H7 (cell line): ENCODE measurements around a stretch of chr22.

DNA sequence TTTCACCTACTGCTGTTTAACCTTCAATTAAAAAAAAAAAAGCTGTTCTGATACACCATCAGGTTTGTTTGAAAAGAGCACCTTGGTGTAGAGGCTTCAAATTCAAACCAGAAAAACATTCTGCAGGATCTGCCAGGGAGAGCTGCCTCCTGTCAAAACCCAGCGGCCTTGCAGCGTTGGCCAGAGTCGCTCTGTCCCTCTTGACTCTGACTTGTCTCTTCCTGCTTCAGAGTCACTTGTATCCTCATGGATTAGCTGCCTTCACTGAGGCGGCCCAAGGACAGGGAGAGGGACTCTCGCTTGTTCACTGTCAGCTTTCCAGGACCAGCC, 17.9 kb downstream of the TBC1D22A start:
- RAMPAGE, long total RNA = no peak

DNA sequence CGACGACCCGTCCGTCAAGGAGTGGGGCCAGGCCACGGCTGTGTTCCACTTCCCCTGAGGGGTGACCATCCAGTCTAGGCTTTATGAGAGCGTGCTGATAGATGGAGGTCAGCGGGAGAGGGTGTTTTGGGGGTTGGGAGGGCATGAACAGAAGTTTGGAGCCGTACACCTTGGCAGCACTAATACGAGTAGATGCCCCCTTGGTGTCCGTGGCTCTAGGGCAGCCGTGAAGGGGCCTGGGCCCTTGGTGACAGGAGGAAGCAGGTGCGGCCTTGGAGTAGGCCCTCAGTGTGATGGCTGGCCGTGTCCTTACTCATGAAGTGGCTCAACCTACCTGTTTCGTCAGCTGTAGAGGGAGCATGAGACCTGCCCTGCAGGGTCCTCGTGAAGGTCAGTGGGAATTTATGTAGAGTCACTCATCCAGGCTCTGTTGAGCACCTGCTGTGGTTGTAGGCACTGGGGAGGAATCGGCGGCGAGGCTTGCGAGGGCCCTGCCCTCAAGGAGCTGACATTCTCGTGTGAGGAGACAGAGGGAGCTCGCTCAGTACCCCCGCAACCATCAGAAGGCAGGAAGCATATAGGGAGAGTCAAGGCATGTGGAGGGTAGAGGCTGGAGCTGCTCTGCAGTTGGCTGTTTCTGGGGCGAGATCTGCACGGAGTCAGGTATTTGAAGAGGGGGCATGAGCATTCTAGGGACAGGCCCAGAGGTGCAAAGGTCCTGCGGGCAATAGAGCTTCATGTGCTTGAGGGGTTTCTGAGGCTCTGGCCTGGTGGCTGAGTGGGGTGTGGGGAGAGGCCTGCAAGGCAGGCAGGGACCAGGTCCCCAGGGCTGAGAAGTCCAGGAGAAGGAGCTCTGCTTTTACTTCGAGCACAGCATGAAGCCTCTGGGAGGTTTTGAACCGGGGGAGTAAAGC, 39.6 kb downstream of the TBC1D22A start:
- RAMPAGE, long total RNA = no peak

GRCh38 chr22:46829430-46830354, 67.2 kb downstream of the TBC1D22A start:
- RAMPAGE, long total RNA = no peak

DNA sequence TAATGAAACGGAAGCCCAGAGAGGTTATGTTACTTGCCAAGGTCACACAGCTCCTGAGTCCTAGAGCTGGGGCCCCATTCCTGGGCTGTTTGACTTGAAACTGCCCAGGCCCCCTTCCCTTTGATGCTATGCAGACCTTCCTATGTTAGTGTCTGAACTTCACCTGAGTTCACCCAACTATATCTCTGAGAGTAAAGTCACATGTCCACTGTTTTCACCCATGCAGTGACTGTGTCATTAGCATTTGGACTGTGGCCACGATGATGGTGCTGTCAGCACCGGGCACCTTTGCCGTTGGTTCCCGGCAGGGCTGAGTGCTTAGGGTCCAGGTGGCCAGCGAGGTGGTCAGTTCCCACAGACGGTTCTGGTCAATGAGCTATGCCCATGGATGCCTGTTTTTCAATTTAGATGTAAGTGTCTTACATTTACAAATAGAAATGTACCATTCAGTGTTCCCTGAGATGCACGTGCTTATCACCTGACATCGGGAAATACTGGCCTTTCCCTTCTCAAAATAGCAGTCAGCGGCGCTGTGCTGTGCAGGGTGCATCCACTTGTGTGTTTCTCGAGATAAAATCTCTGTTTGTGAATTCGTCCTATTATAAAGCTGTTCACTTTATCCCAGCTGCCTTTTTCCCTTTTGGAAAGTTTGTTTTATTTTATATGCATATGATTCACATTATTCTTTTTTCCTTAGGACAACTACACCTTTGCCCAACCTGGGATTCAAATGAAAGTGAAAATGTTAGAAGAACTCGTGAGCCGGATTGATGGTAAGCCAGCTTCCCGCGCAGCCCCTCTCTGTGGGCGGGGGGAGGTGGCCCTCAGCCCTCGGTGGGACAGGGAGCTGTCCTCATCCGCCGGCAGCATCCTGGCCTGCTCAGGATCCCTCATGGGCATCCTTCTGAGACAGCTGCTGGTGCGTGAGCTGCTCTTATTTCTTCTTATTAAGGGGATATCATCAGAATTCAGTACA, 234.8 kb downstream of the TBC1D22A start:
- RAMPAGE, long total RNA = no peak

- RAMPAGE, long total RNA = no peak
Observed at GRCh38 chr22:47080097-47080768, 317.8 kb downstream of the TBC1D22A start.

GRCh38 chr22:47086932-47087417, 324.5 kb downstream of the TBC1D22A start:
- RAMPAGE, long total RNA = no peak

GRCh38 chr22:47111633-47111832, 349.1 kb downstream of the TBC1D22A start:
- RAMPAGE, long total RNA = no peak

DNA sequence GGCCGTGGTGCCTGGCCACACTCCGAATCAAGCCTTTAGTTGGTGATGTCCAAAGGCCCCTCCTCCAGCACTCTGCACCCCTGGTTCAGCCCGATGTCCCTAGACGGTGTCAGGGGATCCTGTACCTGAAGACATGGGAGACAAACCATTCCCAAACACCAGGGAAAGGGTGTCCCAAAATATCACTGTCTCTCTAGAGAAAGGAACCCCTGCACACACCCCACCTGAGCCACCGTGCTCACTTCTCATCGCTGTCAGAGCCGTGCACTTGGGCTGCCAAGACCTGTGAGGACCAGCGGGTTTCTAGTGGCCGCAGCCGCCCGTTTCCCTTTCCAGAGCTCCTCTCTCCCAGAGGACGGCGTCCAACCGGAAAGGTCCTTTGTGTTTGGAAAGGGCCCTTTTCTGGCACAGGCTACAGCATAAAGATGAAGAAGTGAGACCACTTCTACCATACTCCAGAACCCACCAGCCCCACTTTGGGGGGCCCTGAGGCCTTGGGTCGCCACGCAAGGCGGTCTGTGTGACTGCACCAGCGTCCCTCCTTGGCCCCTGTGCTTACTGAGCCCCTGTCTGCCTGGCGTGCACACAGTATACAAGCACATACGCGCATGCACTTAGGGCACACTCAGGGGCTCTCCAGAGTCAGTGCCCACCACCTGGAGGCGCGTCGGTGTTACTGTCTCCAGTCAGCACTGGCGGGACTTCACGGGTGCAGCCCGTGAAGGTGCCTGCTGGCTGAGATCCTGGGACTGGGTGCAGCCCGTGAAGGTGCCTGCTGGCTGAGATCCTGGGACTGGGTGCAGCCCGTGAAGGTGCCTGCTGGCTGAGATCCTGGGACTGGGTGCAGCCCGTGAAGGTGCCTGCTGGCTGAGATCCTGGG, 381.8 kb downstream of the TBC1D22A start:
- RAMPAGE, long total RNA = no peak

DNA sequence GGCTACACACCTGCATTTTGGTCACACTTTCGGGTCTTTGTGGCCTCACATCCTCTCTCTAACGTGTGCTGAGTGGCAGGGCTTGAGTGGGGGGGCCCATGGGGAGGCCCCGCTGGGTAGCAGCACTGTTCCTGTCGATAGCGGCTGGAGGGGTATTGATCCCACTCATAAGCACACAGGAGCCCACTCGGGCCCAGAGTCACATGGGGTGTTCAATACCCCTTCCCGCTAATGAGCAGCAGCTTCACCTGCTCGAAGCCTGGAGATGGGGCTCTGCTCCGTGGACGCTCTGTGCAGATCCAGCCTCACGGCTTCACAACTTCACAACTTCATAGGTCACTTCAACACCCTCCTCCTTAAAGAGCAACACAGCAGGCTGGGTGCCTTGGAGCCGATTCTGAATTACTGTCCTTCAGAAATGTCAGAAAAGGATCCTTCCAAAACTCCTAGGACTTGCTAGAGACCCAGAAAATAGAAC, 533.2 kb downstream of the TBC1D22A start:
- RAMPAGE, long total RNA = no peak

DNA sequence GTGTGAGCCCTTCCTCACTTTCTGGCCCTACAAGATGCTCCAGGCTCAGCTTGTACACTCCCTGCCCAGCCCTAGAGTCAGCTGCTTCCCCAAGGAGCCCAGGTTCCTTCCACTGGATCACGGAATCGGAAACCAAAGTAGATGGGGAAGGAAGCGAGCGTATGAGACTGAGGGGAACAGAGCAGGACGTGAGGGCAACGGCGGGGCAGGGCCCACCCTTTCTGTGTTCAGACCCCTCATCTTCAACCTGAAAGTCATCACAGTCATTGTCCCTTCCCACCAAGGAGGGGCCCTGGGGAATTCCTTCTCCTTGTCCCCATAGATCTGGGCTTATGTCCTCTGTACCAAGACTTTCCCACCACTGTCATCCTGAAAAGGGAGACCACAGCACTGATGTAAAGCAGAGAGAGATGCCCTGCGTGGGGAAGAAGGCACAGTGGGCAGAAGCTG, 605.9 kb upstream of the TAFA5 start:
- RAMPAGE, long total RNA = no peak

- RAMPAGE, long total RNA = no peak
Observed at GRCh38 chr22:48263558-48263757, 225.9 kb upstream of the TAFA5 start.

GRCh38 chr22:48575754-48576416, 86.5 kb downstream of the TAFA5 start:
- RAMPAGE, long total RNA = no peak

- RAMPAGE, long total RNA = no peak
Observed at GRCh38 chr22:49152084-49152562, 662.8 kb downstream of the TAFA5 start.

- RAMPAGE, long total RNA = no peak
Observed at GRCh38 chr22:49178937-49179700, 648.6 kb downstream of the BRD1 start.

GRCh38 chr22:49802070-49802550, 25.6 kb downstream of the BRD1 start:
- RAMPAGE, long total RNA = no peak

DNA sequence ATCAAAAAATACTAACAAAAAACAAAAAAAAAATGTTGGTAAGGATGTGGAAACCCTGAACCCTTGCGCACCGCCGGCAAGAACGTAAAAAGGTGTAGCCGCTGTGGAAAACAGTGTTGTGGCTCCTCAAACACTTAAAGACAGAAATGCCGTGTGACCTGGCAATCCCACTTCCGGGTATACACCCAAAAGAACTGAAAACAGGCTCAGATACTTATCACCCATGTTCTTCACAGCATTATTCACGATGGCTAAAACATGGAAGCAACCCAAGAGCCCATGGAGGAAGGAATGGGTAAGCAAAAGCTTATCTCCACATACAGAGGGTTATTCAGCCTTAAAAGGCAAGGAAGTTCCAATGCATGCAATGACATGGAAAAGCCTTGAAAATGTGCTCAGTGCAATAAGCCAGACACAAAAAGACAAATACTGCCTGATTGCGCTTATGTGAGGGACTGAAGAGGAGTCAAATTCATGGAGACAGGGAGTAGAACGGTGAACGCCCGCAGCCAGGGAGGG, 19.6 kb downstream of the BRD1 start:
- RAMPAGE, long total RNA = no peak

DNA sequence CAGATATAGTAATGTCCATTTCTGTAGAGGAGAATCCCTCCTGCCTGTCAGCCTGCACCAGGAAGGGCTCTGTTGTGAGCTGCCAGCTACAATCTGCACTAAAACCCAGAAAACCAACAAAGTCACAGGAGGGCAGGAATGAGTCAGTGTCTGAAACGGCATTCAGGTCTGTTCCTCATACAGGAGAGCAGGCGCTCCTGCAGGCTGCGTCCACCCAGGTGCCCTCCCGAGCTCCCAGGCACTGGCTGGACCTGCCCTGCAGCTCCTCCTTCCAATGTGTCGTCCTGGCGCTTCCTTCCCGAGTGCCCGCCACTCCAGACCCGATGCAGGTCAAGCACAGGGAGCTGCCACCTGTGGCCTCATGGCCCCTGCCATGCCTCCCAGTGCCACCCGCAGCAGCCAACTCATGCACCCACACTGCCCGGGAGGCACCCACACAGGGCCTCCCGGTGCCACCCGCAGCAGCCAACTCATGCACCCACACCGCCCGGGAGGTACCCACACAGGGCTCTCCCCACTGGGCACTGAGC, 12.0 kb downstream of the BRD1 start:
- RAMPAGE, long total RNA = no peak

GRCh38 chr22:49820801-49821502, 6.7 kb downstream of the BRD1 start:
- RAMPAGE, long total RNA = no peak

DNA sequence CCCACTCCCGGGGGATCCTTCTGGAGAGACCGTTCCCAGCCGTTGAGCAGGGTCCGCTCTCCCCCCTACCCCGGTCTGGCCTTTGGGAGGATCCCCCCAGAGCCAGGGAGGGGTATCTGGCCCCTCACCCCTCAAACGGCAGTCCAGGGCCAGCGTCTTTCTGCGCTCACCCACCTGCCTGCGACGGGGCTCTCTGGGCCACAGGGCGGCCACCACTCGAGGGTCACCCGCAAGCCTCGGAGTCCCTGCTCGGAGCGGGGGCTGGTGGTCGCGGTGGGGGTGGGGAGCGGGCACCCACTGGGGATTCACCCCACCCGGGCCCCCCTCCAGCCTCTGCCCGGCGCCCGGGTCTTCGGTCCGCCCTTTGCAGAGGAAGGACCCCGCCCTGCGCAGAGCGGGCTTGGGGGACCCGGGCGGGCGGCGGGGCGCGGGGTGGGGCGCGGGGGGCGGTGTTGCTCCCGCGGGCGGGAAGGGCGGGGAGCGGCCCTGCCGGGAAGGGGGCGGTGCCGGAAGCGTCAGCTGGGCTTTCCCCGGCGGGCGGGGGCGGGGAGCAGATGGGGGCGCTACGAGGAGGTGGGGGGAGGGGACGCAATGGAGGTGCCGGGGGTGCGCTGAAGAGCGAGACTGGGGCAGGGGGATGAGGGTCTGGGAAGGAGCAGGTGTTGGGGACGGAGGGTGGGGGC, 16.6 kb downstream of the CRELD2 start:
- RAMPAGE, long total RNA = no peak

- RAMPAGE, long total RNA = no peak
Observed at GRCh38 chr22:49935593-49935933, 17.1 kb downstream of the CRELD2 start.